Heart (tissue), 3 donors: ENCODE measurements around the gene SETD3.

- RAMPAGE, long total RNA, 2 experiments = no peak in any of the 2 experiments
Measured at GRCh38 chr14:97978419-97978745, 1181.2 kb downstream of the VRK1 start.

- RAMPAGE, long total RNA, 2 experiments = no peak in any of the 2 experiments
Measured at GRCh38 chr14:97993727-97994267, 1196.6 kb downstream of the VRK1 start.

DNA sequence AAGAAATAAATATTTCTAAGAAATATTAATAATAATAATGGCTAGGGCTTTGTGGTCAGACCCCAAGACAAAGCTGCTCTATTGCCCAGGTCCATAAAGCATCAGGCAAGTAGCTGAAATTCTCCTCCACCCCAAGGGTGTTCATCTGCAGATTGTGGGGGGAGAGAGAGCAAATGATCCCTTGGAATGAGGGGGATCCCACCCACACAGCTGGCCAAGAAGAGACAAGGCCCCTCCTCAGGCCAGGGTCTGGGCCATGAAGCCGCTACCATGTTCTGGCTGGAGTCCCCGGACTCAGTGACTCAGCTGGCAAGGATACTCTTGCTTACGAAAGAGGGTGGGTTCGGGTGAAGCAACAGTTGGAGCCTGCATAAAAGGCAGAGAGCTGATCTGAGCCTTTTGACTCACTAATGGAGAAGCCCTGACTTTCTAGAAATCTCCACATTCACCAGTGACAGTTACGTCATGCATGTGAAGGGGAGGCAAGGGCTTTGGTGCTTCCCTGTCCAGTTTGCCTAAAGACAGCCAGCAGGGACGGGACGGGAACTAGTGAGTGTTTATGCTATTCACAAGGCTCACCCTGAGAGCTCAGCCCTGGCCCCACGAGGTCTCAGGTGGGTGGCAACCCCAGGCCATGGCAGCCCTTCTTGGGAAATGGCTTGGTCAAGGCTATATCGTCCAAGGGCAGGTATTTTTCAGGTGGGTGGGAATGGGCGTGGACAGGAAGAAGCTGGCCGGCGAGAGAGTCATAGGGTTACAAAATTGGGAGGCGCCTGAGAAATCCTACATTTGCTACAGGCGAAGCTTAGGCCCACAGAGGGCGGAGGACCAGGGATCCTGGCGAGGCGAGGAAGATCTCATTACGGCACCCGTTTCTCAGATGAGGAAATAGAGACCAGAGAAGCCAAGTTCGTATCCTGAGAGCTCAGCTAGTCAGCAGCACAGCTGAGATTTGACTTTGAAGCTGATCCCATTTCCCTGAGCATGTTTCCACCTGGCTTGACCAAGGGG is 314.7 kb downstream of the BCL11B start:
- RAMPAGE, long total RNA, 2 experiments = no peak in any of the 2 experiments

DNA sequence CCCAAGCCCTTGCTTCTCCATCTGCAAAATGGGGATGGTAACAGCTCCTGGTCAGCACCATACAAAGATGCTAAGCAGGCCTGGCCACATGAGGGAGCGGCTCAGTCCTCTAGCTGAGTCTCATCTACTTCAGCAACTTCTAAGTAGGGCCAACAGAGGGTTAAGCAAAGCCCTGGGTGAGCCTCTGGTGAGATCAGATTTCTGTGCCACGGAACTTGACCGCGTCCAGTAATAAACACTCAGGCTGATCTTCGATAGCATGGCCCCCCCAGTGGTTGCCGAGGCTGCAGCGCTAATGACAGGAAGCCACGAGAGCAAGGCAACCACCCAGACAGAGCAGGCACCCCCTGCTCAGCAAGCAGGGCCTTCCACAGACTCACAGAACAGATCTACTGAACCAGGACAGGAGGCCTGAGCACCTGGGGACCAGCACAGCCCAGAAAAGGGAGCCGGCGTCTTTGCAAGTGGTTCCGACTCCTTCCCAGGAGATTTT is 42.4 kb downstream of the BCL11B start:
- RAMPAGE, long total RNA, 2 experiments = no peak in any of the 2 experiments

DNA sequence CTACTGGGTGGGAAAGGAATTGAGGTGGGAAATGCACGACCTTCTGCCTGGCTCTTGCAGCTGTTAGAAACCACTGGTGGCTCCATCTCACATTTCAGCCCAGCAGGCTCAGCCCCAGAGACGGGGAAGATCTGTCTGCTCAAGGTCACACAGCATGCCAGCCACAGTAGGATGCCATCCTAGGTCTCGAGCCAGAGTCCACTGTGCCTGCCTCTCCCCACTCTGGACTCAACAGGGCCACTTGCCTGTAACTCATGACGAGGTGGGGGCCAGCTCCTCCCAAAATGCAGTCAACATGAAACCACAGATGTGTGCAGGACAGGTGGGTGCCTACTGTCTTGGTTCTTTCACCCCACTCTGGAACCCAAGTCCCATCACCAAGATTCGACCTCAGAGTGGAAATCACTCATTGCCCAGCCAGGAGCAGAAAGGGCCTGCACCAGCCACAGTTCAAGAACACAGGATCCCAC is 23.2 kb downstream of the BCL11B start:
- RAMPAGE, long total RNA, 2 experiments = no peak in any of the 2 experiments

- RAMPAGE, long total RNA, 2 experiments = no peak in any of the 2 experiments
Measured at GRCh38 chr14:99260505-99261413, 11.2 kb downstream of the BCL11B start.

DNA sequence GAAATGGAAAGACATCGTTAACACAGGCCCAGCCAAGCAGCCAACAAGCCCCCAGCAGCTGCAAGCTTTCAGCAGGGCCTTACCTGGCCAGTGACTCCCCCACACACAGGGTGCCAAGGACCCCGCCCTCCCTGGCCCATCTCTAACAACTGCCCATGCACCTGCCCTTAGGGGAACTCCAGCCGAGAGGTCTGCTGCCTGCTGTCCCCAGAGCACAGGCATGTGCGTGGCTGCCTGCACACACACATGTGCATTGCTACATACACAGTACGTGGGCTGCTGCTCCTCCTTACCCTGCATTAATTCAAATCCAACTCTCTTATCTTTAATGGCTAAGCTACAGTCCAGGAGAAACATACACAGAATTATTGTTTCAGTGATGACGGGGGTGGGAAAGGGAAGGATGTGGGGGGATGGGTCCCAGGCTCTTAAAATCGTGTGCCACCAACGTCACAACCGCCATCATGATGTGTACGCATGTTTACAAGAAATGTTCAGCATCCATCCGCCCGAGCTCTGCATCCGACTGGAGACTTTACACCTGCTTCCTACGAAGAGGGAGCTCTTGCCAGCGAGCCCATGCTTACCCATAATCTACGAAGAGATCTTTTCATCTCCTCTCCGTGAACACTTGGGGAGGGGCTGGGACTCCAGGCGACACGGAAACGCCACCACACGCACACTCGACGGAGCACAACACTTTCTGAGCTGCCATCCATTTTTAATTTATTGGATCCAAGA is 9.7 kb downstream of the BCL11B start:
- RAMPAGE, long total RNA, 2 experiments = no peak in any of the 2 experiments

DNA sequence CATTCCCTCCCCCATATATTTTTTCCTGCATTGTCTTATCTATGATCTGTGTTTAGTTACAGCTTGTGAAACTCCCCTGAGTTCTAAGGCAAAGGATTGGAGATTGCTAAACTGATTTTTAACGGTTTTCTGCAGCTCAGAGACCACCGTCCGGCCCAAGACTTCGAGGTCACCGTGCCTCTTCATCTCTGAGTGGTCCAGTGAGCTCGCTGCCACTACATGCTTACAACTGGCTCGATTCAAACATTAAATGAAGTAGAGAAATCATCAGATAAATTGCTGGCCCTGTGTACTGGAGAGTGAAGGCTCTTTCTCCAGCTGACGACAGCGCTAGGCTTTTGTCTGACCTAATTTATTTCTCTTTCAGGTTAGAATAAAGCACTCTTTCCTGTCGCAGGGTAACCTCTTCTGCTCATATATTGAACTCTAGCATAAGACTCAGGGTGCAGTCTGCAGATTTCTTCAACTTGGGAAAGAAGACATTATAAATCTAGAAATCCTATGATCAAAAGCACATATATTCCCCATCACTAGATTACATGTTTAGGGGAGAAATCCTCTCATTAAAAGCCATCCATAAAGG is 6.4 kb downstream of the BCL11B start:
- RAMPAGE, long total RNA, 2 experiments = no peak in any of the 2 experiments

DNA sequence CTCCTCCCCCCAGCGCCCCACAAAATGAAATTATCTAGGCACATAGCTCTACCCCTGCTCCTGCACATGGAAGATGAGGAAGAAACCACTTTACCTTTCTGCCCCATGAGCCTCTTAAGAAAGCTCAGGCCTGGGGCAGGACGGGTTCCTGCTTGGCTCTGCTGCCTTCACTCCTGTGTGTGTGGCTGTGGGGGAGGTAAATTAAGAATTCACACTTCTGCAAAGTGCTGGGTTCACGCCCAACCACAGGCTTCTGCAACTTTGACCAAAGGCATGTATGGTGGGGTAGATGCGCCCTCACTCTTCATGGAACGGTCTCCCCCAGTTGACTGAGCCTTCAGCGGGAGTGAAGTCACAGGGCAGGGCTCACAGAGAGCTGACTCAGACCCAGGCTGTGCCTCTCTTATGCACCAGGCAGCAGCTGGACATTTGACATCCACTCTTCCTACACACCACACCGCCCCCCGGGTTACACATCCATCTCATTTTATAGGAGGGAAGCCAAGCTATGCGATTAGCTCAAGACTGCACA is 15.2 kb upstream of the BCL11B start:
- RAMPAGE, long total RNA, 2 experiments = no peak in any of the 2 experiments

DNA sequence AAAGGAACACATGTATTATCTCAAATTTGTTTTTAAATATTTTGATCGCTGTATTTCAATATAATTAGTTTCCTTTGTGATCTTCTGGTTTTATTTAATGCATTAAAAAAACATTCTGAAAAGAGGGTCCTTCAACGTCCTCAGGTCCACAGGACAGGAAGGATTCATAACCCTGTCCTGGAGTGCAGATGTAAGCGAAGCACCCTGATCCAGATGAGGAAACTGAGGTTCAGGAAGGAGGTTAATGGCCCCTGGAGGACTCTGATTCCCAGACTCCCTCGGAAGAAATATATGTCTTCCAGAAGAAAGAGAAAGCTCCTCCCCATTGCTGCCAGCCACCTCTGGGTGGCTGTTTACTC is 44.0 kb upstream of the BCL11B start:
- RAMPAGE, long total RNA, 2 experiments = no peak in any of the 2 experiments

- RAMPAGE, long total RNA, 2 experiments = no peak in any of the 2 experiments
Measured at GRCh38 chr14:99316384-99316903, 44.4 kb upstream of the BCL11B start.

- RAMPAGE, long total RNA, 2 experiments = no peak in any of the 2 experiments
Measured at GRCh38 chr14:99320024-99320633, 48.1 kb upstream of the BCL11B start.

DNA sequence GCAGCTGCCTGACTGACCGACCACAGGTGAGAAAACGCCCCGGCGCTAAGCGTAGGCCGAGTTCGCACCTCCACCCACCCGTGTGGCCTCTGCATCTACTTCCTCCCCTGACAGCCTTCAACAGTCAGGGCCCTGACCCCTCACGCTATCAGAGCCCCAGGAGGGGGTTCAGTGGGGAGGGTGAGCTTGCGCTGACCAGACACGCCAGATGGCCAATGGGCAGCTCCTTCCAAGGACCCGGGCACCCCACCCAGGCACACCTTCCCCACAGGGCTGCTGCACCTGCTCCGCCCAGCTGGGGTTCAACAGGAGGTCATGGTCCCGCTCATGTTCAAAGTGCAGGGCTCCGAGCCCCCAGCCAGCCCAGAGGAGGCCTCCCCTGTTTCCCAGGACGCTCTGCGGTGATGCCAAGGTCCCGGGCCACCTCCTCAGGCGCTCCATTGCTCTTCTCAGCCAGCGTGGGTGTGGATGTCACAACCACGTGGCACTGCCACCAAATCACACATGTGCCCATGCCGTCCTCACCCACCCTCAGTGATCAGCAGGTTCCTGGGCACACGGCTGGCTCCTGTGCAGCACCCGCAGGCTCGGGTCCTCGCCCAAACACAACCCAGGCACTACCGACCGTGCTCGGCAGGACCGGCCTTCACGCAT is 48.8 kb upstream of the BCL11B start:
- RAMPAGE, long total RNA, 2 experiments = no peak in any of the 2 experiments

DNA sequence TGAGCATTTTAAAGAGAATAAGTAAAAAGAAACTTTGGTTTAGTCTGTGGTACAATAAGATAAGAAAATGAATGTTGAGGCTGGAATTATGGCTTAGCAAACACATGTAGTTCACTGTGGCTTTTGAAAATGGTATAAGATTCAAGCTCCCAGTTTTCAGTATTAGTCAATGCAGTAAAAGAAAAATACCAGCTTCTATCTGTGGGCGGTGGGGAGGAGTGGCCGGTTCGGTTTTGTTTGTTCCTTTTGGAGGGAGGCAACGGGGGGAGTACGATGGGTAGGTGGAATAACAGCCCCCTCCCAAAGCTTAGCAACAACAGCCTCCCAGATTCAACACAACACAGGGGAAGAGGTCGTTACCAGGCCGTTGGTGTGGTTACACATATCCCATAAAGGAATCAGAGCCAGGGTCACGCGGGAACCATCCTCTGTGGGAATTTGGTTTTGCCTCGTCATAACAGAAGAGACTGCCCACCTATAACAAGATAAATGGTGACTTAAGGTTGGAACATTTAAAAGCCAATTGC is 68.0 kb downstream of the SETD3 start:
- RAMPAGE, long total RNA, 2 experiments = no peak in any of the 2 experiments

DNA sequence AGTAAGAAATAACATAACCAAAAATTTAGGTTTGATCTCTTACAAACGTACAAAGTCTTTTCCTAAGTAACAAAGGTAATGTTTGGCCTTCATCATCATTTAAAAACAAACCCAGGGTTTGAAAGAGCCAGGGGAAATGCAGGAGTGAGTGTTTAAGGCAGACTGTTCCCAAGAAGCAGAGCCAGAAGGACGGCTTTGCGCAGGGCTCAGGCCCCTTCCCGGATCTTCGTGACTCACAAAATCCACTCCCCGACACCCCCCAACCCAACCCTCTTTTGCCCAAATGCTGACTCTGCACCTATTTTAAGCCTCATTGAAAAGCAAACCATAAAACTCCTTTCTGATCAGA is 67.6 kb downstream of the SETD3 start:
- RAMPAGE, long total RNA, 2 experiments = no peak in any of the 2 experiments

DNA sequence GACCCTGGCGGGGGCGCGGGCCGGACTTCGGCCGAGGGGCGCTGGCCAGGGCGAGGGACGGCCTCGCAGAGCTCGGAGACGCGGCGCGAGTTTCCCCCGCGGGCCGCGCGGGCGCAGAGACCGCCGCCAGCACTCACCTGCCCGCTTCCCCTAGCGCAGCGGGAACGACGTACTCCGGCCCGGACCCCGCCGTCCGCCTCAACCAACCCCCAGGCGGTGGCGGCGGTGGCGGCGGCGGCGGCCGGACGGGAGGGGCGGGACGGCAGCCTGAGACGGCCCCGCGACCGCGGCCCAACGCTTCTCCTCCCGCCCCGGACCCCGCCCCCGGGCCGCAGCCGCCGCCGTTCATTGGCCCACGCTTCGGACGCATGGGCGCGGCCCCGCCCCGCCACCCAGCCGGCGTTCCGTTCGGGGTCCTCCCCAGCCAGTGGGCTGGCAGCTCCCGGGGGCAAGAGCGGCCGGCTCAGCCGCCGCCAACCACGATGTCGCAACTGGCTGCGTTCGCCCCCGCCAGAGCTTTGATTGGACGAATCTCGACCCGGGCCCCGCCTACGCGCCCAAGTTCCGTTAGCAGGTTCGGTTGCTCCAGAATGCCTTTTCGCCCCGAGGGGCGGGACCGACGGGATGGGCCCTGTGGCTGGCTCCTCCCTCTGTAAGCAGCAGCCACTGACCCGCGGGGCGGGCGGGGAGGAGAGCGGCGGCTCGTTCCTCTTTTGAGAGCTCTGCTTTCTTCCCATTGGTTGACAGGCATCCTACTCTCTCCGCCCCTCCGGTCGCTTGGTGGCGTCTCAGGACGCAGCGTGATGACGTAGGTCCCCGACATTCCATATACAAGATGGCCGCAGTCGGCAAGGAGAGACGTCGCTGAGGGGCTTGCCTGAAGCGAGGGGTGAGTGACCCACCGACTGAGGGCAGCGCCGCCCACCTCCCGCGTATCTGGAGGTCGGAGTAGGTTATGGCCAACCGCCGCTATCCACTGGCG is at the start of gene SETD3:
TSS of gene SETD3 (minus strand) at position 269 of the 982 bp plus-strand sequence.
- RAMPAGE, long total RNA, 2 experiments = start-site peak on the plus strand in 2 of 2 experiments, centred at positions 828 to 834 of the sequence, 420 to 626 reads per replicate; start-site peak on the minus strand in 1 of 2 experiments, centred at position 237 of the sequence, 4,319 reads per replicate

- RAMPAGE, long total RNA, 2 experiments = no peak in any of the 2 experiments
Measured at GRCh38 chr14:99481573-99482404, 580 bp downstream of the CCNK start.

DNA sequence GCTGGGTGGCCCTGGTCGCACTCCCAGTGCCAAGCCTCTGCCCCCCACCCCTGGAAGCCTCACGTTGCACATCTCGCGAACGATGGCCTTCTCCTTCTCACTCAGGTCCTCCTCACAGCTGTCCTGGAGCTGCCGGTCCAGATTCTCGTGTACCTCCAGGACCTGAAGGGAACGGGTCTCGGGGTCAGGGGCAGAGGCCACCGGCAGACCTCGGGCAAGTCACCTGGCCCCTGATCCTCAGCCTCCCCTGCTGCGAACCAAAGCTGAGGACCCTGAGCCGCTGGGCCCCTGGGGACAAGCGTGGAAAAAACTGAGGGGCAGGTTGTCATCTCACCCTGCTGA is 34.9 kb downstream of the CCNK start:
- RAMPAGE, long total RNA, 2 experiments = no peak in any of the 2 experiments

- RAMPAGE, long total RNA, 2 experiments = no peak in any of the 2 experiments
Measured at GRCh38 chr14:99538226-99538702, 57.1 kb downstream of the CCNK start.

DNA sequence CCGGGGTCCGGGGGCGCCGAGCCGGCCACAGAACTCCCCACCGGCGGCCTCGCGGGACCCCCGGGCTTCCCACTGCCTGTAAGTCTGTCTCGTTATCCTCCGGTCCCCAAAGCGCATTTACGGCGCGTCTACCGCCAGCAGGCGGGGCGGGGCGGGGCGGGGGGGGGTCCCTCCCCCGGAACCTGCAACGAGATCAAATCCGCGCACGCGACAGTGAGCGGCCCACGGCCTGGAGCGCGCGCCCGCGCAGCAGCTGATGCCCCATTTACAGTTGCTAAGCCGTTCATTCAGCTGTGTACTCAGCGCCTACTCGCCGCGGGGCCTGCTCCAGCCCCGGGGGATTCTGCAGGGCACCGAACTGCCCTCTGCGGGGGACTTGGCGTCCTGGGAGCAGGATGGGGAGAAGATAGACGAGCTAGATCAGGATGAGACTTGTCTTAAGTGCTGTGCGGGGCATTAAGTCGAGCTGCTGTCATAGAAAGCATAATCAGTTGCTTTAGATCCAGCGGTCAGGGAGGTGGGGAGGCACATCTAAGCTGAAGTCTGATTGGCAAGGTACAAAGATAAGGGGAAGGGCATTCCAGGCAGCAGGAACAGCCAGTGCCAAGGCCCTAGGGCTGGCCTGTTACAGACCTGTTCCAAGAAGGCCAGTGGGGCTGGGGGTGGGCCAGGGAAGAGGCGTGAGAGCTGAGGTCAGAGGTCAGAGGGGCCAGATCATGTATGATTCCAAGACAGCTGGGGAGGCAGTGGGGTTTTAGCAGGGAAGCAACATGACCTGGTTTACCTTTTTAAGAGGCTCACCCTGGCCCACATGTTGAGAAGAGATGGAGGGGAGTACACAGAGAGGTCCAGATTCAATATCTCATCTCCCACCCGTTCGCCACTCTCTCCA is 1.5 kb upstream of the CCDC85C start:
- RAMPAGE, long total RNA, 2 experiments = no peak in any of the 2 experiments